Tongue (tissue), 2 donors: ENCODE measurements around a stretch of chr20.

DNA sequence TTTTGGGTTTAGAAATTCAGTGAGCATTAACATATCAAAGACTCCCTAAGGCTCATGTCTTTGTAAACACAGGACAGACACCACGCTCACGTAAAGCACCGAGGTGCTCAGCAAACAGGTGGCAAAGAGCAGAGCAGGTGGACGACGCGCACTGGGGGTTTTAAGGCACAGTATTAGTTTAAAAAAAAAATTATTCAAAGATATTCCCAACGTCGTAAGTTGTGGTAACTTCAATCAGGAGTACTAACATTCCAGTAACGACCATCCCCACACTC, 22.3 kb upstream of the TCFL5 start:
- RAMPAGE, long total RNA, result no peak

GRCh38 chr20:62899132-62899673, 27.1 kb downstream of the DIDO1 start:
- RAMPAGE, long total RNA, result no peak

DNA sequence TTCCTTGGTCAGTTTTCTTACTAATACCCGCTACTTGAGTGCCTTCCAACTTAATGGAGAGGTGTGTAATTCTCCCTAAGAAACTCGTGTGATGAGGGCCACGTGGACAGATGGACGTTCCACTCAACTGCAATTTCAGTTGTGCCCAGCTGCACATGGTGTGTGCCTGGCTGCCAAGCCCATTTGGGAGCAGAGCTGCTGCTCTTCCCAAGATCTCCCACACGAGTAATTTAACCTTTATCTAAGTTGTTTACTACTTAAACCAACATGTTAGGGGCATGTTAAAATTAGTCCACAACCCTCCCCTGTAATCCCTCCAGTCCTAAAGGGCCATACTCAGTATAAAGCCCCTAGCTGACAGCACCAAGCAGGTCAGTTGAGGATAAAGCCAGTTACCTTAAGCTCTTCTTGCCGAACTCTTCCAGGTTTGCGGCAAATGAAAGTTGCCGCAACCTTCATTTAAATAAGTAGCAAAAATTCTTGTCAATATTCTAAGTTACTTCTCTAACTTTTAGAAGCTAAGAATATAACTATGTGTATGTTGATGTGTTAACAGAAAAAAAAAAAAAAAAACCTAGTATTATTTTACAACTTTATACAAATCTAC, 24.9 kb downstream of the DIDO1 start:
- RAMPAGE, long total RNA, result no peak

GRCh38 chr20:62913982-62914643, 12.2 kb downstream of the DIDO1 start:
- RAMPAGE, long total RNA, result no peak

DNA sequence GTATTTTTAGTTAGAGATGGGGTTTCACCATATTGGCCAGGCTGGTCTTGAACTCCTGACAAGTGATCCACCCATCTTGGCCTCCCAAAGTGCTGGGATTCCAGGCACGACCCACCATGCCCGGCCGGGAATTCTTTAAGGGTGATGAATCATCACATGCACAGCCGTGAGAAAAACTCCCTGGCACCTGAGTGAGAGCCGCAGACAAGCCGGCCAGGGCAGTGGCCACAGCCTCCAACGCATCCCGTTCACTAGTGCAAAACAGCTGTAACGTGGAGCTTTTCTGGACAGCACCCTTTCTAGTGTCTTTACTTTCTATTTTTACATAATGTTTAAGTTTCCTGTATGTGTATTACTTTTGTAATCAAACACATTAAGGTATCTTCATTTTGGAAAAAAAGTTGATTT, 3.0 kb downstream of the DIDO1 start:
- RAMPAGE, long total RNA, result no peak

GRCh38 chr20:62924057-62925347, 1.8 kb downstream of the DIDO1 start:
- RAMPAGE, long total RNA, result no peak

DNA sequence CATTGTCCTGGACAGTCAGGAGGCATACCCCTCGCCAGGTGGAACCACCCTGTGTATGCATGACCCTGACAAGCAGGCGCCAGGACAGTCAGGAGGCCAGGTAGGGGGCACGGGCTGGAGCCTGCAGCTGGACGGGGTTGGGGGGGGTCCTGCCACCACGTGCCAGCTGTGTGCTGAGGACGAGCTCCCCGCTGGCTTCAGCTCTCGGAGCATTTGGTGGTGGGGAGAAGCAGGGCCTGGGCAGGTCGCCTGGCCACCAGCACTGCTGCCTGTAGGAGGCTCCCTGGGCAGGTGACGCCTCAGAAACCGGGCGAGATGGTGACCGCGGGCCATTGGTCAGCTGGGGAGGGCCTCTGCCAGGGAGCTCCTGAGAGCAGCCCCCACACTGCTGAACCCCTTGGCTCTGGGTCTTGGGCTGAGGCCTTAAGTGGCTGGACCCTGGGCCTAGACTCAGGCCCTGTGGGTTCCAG, 699 bp downstream of the SLC17A9 start:
- RAMPAGE, long total RNA, result no peak

DNA sequence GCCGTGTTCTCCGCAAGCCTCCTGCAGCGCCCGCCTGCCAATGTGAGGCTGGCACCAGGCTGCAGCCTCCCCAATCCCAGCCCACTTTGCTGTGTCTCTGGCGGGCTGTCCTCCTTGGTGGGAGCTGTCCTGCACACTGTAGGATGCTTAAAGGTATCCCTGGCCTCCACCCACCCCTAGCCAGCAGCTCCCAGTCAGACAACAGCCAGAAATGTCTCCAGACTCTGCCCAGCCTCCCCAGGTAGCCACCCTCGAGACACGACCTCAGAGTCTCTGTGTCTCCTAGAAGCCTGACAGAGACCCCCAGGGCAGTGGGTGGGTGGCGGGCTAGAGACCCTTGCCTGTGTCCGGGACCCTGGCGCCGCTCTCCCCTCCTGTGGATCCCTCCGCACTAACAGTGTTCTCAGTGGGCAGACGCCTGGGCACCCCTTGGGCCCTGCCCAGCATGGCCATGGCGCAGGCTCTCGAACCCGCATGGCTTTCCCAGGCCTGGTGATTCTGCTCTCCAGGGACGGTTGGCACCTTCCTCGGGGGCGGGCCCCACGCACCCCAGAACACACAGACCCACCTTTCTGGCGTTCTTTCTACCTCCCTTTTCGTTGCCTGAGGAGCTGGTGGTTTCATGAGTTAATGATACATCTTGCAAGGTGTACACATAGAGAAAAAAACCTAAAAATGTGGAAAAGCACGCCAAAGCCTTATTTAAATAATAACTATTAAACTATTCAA, 15.5 kb downstream of the SLC17A9 start:
- RAMPAGE, long total RNA, result no peak

- RAMPAGE, long total RNA, result no peak
Measured at GRCh38 chr20:62986191-62986529, 20.6 kb downstream of the BHLHE23 start.

- RAMPAGE, long total RNA, result no peak
Measured at GRCh38 chr20:63009066-63009691, 2.4 kb upstream of the BHLHE23 start.

DNA sequence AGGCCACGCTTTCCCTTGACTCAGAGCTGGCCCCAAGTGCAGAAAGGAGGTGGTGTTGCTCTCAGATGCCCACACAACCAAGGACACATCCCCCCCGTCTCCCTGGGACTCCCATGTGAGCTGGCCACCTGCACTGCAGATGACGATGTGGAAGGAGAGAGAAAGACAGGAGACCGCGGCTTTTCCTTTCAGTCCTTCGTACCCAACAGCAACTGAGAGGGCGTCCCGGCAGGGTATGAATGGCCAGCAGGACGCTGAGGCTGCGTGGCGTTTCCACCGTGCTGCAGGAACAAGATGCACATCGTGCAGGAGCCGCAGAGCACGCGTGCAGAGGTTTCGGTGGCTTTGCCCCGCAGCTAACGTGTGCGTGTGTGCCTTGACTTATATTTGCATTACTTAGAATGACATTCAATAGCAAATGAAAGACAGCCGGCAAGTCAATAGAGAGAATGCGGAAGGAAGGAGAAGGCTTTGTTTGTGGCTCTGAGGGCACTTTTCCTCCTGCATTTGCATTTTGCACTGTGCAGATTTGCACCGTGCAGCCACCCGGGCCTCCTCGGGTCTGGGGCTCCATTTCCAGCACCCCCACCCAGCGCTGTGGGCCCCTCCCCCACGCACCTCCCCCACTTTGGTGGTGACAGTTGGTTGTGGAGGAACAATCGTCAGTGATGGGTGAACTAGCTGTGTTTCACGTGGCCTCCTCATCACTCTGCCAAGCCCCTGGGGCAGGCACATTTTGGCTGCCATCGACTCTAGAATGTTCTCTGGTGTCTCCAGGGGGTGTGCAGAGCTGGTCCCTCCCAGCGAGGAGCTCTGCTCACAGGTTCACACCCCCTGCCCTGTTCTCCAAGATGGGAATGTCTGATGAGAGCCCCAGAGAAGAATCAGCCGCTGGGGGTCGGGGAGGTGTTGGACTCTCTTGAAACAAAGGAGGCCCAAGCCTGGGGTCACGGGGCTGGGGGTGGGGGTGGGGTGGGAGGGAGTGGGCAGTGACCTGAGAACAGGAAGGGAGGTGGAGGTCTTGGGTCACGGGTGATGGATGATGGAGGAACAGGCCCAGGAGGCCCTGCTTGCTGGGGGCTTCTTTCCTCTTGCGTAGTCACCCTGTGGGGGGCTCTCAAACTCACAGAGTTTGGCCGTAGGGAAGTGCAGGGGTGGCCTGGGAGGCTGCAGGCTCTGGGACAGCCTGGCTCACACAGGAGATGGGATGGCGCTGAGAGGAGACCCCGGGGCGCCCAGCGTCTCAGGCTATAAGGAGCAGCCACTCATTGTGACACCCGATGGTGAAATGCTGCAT, 26.6 kb upstream of the BHLHE23 start:
- RAMPAGE, long total RNA, result no peak

DNA sequence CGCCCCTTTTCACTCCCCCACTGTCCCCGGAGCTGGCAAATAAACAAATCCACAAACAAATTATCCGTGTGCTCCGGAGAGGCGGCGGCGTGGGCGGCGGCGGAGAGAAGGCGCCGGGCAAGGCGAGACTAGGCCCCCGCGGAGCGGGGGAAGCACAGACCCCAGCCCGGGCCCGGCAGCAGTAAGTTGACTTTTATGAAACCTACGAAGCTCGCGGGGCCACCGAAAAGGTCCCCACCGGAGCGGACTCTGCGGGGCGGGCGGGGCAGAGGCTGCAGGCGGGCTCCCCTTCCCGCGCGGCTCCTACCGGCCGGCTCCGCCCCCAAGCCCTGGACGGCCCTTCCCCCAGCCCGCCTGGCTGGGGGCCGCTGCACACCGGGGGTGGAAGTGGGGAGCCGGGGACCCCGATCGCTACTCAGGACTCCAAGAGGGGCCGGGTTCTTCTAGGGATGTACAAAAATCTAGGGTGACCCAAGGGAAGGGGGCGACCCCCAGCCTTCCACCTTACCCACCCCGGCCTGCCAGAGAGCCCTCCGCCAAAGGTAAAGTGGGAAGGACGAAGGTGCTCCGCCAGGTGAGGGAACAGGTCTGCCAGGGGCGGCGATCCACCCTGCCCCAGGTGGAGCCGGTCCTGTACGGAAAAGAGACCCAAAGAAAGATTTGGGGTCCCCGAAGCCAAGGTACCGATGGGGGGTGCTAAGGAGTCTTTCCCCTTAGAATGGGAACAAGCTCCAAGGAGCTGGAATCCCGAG, 40.5 kb downstream of the YTHDF1 start:
- RAMPAGE, long total RNA, result no peak

DNA sequence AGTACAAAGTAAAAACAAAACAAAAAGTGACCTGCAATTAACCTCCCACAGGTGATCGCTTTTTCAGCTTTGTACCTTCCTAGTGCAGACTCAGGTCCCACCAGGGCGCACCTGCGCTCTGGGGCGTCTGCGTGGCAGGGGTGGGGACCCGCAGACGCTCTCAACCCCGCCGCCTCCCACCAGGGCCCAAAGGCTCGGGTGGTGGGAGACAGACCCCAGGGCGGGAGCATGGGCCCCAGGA, 656 bp upstream of the ARFGAP1 start:
- RAMPAGE, long total RNA, result no peak

GRCh38 chr20:63416464-63417256, 55.5 kb upstream of the CHRNA4 start:
- RAMPAGE, long total RNA, result no peak

DNA sequence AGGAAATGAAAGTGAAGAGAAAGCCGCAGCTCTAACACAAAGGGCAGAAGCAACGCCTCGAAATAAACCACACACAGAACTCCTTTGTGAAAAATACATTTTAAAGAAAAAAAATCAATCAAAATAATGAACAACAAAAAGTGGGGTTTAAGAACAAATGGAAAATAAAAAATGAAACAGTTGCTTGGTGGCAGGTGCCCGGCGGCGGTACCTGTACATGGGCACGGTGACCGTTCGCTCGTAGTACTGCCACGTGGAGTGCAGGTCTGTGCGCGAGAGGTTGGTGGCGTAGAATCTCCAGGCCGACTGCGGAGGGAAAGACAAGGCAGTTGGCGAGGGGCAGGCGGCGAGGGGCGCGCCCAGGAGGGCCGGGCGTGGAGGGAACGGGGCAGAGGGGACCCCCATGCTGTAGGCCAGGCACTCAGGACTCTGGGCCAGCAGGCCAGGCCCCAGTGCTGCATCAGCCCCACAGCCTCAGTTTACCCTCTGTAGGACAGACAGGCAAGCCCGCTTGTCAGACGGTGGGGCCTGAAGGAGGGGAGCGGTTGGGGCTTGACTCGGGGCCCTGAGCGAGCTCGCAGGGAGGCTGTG, 38.8 kb downstream of the KCNQ2 start:
- RAMPAGE, long total RNA, result no peak

GRCh38 chr20:63497869-63498789, 754 bp downstream of the EEF1A2 start:
- RAMPAGE, long total RNA, result no peak

DNA sequence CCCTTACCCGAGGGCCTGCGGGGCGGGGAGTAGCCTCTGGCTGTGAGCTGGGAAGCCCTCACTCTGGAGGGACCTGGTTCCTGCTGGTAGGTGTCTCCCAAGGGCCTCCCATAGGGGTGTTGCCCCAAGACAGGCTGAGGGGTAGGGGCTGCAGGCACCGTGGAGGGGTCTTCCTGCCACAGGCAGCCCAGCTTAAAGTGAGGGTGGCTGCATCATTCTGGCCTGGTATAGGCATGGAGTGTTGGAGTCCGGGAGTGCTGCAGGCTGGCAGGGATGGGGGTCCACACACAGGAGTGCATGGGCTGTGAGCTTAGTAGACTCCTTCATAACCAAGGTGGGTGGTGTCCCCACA, 1.9 kb downstream of the PPDPF start:
- RAMPAGE, long total RNA, result no peak

- RAMPAGE, long total RNA, result no peak
Measured at GRCh38 chr20:63541836-63542708, 4.9 kb upstream of the PTK6 start.

GRCh38 chr20:63588649-63589311, 14.7 kb upstream of the HELZ2 start:
- RAMPAGE, long total RNA, result no peak

- RAMPAGE, long total RNA, result no peak
Measured at GRCh38 chr20:63685446-63686297, 10.8 kb upstream of the TNFRSF6B start.